Frontal cortex (tissue), 2 donors: ENCODE results near the genes DHRS12, ATP7B and THSD1.

DNA sequence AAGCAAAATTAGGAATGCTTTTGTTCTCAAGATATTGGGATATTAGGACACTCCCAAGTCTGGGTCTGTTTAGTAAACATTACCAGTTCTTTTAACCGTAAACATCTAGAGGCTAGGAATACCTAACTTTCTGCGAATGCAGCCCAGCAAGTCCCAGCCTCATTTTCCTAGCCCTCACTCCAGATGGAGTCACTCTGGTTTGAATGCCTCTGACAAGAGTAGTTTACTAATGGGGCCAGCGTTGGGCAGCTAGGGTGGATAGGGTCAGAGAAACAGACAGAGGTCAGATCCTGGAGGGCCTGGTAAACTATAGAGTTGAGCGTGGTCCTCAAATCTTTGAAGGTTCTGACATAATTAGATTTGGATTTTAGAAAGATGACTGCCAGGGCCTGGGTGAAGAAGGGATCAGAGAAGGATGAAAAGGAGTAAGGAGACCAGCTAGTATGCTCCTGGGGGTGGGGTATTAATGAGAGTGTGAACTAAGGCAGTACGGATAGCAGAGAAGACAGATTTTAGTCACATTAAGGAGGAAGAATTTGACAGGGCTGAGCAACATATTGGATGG, 53.7 kb downstream of the WDFY2 start:
- RAMPAGE, long total RNA: no peak

DNA sequence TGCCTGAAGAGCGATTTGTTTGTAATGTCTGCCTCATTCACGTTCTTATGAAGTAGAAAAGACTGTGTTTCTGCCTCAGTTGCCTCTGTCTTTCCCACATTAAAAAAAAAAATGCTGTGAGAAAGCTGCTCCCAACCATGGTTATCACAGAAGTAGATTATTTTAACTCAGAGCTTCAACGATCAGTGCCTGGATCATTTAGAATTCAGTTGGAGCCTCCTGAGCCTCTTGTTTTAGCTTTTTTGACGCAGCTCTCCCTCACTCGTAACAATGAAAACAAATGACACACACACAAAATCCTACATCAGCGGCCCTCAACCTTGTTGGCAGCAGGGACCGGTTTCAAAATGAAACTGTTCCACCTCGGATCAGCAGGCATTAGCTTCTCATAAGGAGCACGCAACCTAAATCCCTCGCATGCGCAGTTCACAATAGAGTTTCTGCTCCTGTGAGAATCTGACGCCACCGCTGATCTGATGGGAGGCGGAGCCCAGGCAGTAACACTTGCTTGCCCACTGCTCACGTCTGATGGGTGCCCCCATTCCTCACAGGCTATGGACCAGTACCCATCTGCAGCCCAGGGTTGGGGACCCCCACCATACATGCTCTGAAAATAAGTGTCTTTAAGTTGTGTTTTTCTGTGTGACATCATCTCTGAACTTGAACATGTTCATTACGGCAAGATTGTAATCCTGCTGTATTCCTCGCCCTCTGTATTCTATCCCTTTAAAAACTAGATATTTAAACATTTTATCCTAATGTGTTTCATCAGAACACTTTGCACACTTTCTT, 43.4 kb downstream of the DHRS12 start:
- RAMPAGE, long total RNA: no peak

DNA sequence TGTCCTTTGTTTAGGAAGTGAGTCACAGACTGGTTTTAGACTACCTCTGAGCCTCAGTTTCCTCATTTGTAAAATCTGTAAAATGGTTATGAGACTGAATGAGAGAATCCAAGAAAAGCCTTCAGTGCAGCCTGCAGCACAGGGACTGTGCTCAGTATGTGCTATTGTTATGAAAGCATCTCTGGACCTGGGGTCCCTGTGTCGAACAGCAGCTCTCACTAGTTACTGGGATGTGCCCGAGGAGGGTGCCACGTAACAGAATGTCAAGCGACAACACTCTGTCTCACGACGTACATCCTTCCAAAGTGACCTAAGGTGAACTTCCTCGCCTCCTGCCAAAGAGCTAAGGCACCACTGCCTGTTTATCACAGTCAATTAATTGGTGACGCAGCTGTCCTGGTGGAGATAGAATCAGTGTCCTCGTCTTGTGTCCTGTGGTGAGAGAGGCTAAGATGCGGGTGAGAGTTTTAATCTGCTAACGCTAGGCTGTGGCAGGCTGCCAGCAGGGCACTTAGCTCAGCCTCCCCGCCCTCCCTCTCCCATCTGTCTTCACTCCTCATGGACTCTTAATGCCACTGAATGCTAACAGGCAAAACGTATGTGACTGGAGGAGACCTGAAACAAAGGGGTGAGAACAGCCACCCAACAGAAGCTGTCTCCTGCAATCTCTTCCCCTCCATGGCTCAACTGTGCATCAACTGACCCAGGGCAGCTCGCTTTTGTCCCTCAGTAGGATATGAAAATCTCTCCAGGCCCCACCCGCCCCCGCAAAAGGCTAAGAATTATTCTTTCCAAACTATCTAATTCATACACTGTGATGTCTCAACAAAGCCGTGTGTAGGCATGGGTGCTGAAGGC, 17.9 kb downstream of the DHRS12 start:
- RAMPAGE, long total RNA: no peak

- RAMPAGE, long total RNA: no peak
These were observed at the start of gene DHRS12 for GRCh38 chr13:51803287-51804410. DHRS12 (minus strand) TSS chr13:51804163.

- RAMPAGE, long total RNA: no peak
These were observed 55.0 kb downstream of the ATP7B start for GRCh38 chr13:51956282-51956649.

- RAMPAGE, long total RNA: no peak
These were observed 53.0 kb downstream of the ATP7B start for GRCh38 chr13:51958030-51958801.

- RAMPAGE, long total RNA: no peak
These were observed at the start of gene ATP7B for GRCh38 chr13:52010940-52012283. ATP7B (minus strand) TSS chr13:52011450.

DNA sequence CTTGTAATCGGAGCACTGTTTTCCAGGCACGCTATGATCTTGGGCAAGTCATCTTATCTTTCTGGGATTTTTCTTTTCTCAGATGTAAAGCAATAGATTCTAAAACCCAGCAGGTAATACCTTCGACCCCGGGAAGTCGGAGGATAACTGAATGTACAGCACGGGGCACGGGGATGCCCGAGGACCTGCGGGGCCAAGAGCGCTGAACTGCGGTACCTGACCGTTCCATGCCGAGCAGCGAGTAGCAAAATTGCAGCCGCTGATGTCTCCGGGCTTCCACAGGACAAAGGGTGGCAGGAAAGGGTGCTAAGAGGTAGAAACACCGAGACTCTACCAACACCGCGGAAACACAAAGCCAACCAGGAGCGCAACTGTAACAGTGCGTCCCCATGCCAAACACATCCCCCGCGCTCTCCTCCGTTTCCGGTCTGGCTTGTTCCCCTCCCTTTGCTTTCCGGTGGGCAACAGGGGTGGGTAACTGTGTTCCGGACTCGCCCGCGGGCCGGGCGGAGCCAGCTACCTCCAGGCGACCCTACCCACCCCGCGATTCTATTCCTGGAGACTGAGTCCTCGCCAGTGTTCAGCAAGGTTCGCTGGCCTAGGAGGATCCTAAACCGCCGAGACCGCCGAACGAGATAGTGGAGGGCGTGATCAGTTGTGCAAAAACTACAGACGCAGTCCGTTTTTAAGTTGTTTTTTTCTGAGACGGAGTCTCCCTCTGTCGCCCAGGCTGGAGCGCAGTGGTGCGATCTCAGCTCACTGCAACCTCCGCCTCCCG, 34.8 kb upstream of the NEK3 start:
- RAMPAGE, long total RNA: start-site peak on the minus strand centred at position 382 of the sequence, 38 bp wide, 159 and 40 reads in 2 replicates

DNA sequence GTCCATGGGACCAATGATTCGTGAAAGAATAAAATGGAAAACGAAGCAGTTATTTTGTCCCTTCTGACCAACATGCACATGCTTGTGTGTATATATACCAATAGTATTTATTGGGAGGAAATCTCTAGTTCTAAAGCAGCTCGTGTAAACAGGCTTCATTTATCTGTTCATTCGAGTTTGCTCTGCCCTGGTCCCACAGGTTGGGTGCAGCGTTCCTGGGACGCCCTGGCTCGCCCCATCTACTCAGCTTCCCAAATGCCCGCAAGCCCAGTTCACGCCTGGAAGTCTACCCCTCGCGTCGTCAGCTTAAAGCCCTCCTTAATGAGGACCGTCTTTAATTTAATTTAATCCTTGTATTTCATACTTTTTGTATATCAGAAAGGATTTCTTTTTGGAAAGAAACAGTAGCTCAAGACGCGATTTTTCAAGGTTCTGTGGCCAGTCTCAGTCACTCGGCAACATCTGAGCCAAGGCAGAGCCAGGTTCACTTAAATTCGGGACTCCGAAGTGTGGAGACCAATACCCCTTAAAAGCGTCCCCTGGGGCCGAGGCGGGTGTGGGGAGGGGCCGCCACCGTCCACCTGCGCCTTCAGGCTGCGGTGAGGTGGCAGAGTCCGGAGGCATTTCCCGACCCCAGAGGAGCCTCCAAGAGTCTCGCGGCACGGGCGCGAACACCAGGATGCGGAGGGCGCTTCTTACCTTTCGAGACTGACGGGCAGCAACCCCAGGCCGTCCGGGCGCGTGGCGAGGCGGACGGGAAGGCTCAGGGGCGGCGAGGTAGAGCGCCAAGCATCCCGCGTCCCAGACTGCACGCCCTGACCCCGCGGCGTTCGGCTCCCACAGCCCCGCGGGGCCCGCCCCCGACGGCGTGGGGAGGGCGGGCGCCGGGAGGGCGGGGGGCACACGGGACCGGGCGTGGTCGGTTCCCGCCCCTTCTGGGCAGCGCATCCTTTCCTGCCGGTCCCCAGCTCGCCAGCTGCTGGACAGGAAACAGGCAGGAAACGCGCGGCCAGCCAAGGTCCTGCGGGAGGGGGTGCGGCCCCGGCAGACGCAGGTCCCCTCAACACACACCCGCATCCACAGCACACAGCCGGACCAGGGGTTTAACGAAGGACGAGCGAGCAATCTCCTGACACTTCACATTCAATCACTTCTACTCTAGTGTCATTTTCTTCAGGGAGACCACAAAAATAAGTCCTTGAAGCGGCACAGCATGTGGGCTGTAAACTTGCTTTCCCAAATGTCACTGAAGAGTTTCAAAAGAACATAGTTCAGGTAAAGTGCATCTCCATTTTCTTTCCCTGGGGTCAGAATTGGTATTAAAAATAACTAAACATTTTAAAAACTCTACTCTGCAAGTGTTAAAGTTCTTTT, at the start of gene THSD1:
Gene THSD1 (minus strand): TSS at position 841 of the 1,374 bp plus-strand sequence.
- RAMPAGE, long total RNA: no peak

DNA sequence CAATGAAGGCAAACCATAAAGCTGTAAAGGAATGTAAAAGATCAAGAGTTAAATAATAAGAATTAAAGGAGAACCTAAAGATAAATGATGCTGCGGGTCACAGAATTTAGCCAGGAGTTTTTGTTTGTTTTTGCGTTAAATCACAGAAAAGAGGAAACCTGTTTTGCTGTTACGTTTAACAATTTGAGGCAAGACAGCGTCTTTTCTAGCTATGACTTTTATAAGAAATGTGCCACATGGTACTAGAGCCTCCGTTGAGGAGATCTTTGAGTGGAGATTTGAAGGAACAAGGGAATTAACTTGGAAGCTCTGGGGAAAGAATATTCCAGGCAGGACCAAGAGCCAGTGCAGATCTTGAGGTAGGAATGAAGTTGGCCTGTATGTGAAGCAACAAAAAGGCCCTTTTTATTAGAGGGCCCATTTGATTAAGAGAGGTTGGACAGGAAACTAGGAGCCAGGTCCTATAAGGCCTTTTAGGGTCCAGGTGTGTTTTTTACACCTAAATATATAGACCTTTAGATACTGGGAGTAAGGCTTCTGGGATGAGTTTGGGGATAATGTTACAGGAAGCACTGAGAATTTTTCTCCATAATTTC, 1.2 kb downstream of the SUGT1 start:
- RAMPAGE, long total RNA: no peak

- RAMPAGE, long total RNA: no peak
These were observed 13.2 kb downstream of the OLFM4 start for GRCh38 chr13:53041654-53042395.

GRCh38 chr13:55039462-55039968, 2010.9 kb downstream of the OLFM4 start:
- RAMPAGE, long total RNA: no peak

- RAMPAGE, long total RNA: no peak
These were observed 405.3 kb upstream of the PRR20A start for GRCh38 chr13:56735283-56735874.

GRCh38 chr13:57724855-57725244, 93.3 kb downstream of the PCDH17 start:
- RAMPAGE, long total RNA: no peak

DNA sequence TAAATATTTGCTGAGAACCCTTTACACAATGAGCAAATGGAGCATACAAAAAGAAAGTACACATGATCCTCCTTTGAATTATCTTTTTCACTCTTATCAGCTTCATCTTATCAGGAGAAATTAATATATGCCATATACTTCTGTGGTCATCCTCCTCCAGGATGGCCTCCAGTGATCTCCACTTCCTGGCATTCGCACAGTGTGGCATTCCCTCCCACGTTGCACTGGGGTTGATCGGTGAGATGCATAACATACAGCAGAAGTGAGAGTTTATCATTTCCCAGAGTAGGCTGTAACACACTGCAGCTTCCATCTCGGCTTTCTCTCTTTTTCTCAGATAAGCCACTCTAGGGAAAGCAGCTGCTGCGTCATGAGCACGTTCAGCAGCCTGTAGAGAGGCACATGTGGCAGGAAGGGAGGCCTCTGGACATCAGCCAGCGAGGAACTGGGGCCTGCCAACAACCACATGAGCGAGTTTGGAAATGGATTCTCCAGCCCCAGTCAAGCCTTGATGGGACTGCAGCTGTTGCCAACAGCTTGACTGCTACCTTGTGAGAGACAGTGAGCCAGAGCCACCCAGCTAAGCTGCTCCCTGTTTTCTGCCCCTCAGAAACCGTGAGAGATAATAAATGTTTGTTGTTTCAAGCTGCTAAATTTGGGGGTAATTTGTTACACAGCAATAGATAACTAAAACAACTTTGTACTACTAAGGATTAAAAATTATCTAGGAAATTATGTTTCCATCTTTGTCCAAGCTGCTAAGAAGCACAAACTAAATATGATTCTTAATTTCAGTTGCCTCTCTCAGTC, 807.0 kb downstream of the DIAPH3 start:
- RAMPAGE, long total RNA: no peak

DNA sequence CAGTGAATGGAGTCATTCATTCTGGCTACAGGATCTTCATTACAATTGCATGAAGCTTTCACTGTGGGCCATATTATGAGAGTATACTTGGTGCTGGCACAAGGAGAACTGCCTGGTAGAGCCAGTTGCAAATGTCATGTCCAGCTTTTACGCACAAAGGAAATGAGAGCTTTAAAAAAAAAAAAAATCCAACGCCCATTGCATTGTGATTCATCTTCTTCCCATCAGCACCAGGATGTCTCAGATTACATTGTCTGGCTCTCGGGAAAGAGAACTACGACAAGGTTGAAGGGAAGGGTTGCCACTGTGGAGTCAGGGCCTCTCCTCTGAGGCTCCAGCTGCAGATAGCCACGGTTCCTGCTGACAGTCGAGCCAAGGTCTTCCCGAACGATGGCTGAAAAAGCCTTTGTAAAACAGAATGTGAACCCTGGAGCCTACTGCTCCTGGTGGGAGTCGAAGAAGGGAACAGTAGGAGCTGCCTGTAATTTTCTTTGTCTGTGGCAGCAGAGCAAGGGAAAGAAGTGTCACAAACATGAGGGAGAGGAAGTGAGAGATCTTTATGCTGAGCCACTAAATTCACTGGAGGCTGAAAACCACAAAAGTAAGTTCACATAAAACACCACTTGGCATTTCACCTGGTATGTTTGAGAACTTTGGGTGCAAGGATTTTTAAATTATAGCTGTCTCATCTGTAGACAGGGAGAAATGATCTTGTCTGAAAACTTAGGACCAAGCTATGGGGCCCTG, 704.7 kb downstream of the DIAPH3 start:
- RAMPAGE, long total RNA: no peak

DNA sequence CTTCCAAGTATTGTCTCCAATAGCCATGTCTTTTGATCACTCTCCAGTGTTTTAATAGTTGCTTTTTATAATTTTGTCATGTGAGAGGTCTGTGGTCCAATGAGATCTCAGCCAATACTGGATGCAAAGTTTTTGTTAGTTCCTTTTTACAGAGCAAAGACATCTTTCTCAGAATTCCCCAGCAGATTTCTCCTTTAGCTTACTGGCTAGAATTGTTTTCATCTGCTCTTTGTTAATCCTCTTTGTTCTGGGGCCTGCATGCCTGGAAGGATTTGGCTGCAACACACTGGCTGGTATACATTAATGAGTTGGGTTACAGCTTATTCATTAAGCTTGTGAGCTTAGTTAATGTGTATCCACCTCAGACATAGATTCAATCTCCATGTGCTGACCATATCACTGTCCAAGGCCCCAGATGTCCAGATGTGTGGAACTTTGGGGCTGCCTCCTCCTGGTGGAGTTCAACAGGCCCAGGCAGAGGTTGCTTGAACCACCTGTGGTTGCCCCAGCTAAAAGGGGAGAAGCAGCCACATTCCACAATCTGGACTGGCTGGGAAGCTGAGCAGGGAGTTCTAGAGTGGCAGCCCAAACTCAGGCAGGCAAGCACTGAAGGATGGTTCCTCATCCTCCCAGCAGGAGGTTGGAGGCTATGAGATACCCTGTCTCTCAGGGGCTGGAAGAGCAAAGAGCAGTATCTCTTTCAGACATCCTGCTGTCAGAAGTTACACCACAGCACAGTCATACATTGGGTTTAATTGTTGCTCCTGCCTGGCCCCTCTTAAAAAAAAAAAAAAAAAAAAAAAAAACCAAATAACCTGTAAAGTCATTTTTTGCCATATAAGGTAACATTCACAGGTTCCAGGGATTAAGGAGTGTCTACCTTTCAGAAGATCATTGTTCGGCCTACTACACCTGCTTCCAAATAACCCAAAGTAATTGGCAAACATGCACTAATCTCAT, 5.3 kb downstream of the DIAPH3 start:
- RAMPAGE, long total RNA: no peak

DNA sequence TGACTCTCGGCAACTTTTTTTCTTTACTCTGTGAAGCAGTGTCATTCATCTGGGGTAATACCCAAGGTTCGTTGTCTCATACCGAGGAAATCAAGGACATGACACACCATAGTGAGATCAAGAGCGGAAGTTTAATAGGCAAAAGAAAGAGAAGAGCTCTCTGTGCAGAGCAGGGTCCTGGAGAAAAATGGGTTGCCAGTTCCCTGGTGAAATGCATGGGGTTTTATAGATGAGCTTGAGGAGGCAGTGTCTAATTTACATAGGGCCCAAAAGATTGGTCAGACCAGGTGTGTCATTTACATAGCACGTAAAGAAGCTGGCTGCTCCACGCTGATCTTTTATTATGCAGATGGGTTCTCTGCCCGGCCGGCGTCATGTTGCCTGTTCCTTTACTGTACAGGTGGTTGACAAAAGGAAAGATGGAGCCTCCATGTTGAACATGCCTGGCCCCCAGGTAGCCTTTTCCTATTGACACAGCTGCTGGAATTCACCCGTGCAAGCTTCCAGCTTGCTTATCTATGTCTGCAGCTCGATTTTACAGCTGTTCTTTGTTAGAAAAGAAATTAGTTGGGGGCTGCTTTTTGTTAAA, 97.8 kb upstream of the DIAPH3 start:
- RAMPAGE, long total RNA: no peak

DNA sequence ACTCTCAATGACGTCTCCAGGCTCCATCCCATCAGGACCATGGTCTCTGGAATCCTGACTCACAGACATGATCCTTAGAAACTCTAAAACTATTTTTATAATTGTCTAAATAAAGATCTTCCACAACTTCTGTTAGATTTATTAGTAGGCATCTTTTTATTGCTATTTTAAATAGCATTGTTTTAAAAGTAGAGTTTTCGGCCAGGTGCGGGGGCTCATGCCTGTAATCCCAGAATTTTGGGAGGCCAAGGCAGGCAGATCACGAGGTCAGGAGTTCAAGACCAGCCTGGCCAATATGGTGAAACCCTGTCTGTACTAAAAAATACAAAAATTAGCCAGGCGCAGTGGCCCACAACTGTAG, 241.0 kb downstream of the TDRD3 start:
- RAMPAGE, long total RNA: no peak

DNA sequence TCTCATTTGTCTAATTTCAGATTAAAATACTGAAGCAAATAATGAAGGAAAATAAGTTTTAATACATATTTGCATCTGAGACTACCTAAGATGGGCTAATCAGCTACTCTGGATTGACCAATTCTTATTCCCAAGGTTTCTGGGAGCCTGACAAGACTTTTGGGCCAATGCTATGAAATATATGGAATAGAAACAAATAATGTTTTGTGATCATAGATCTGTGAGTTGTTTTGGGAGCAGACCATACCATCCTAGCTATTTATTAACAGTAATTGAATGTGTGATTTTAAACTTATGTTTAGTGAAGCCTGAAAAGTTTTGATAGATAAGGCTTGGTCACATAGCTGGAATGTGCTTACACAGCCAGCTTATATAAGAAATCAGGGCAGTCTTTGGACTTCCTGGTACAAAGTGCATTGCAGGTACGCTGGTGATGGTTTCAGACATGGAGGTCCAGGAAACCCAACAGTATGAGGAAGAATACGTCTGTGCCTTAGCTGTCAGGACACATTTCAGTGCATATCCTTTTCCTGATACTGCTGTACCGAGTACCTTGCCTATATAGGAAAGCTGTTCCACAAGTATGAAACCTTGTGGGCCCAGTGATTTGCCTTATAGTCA, 14.7 kb upstream of the ENSG00000237378 start:
- RAMPAGE, long total RNA: no peak